Measurements from ENCODE around the gene ANKRD65.

DNA sequence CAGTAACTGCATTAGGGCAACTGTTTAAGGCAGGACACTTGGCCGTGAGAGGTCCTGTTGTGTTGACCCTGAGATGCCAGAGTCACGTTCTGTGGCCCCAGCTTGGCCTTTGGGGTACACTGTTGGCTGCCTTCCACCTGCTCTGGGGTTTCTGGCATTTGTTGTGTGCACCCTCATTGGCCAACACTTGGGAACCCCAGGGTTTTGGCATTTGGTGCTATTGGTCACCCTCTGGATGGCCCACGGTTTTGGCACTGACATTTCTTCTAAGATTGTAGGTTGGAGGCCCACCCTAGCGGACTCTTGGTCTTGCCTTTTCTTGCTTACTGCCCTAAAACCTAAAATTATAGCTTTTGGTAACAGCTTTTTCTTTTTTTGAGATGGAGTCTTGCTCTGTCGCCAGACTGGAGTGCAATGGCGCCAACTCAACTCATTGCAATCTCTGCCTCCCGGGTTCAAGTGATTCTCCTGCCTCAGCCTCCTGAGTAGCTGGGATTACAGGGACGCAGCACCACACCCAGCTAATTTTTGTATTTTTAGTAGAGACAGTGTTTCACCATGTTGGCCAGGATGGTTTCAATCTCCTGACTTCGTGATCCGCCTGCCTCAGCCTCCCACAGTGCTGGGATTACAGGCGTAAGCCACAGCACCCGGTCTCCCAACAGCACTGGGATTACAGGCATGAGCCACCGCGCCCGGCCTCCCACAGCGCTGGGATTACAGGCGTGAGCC, 9.9 kb upstream of the AURKAIP1 start:
- RAMPAGE, long total RNA: no peak
- RRBS: 100% methylated on average over 1 of the region's 17 CpGs

- RAMPAGE, long total RNA: no peak
- RRBS: no CpG with 5 or more reads among the region's 21 CpGs
These were observed 10.4 kb upstream of the AURKAIP1 start for GRCh38 chr1:1385490-1385801.

- RAMPAGE, long total RNA: no peak
- RRBS: 95% methylated on average over 19 of the region's 41 CpGs
These were observed 12.0 kb downstream of the CCNL2 start for GRCh38 chr1:1386984-1387680.

DNA sequence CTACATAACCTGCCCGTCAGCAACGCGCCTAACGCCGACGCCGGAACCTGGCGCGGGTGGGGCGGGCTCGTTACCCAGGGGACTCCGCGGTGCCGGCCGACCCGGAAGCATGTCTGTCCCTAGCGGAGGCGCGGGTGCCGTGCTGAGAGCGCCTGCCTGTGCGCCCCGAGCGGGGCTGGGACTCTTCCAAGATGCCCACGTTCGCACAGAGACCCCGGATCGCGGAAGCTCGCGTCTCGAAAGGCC, 231 bp upstream of the CCNL2 start:
- RAMPAGE, long total RNA: start-site peak on the plus strand centred at position 125 of the sequence, 53 bp wide, 123 and 50 reads in 2 replicates
- RRBS: 2% methylated on average over 15 of the region's 32 CpGs

DNA sequence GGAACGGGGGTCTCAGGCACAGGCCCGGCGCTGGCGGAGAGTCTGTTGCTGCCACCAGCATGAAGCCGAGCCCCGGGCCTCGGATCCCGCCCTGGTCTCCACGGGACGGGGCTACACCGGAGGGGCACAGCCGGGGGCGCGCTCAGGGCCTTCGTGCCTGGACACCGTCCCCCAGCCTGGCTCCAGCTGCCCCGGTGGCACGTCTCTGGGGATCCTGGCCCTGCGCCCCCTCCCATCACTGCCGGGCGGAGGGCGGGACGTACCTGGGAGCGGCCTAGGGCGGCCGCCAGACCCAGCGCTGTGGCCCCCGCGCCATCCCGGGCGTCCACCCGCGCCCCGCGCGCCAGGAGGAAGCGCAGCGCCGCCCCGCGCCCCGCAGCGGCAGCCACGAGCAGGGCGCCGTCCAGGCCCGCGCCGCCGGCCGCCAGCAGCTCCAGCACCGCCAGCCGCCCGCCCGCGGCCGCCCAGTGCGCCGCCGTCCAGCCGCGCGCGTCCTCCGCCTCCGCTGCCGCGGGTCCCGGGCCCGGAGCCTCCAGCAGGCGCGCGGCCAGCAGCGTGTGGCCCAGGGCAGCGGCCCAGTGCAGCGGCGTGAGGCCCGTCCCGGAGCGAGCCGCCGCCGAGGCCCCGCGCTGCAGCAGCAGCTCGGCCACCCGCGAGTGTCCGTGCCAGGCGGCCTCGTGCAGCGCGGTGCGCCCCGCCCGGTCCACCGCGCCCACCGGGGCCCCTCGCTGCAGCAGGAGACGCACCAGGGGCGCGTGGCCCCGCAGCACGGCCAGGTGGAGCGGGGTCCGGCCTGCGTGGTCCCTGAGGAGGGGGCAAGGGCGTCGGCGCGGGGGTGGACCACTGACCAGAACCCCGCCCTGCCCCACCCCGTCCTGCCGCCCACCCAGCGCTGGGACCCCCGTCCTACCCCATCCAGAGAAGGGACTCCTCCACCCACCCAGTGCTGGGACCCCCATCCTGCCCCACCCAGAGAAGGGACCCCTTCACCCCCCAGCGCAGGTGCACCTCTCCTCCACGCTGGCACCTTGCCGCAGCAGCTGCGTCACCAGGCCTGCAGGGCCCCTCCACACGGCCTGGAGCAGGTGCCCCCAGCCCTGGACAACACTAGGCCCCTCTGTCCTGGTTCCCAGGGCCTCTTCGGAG, 914 bp downstream of the ANKRD65 start:
- RAMPAGE, long total RNA: no peak
- RRBS: 9% methylated on average over 75 of the region's 123 CpGs

GRCh38 chr1:1420993-1422028, at the start of gene ANKRD65:
Gene ANKRD65 (minus strand): TSS chr1:1421276.
- RAMPAGE, long total RNA: no peak
- RRBS: no CpG with 5 or more reads among the region's 21 CpGs

DNA sequence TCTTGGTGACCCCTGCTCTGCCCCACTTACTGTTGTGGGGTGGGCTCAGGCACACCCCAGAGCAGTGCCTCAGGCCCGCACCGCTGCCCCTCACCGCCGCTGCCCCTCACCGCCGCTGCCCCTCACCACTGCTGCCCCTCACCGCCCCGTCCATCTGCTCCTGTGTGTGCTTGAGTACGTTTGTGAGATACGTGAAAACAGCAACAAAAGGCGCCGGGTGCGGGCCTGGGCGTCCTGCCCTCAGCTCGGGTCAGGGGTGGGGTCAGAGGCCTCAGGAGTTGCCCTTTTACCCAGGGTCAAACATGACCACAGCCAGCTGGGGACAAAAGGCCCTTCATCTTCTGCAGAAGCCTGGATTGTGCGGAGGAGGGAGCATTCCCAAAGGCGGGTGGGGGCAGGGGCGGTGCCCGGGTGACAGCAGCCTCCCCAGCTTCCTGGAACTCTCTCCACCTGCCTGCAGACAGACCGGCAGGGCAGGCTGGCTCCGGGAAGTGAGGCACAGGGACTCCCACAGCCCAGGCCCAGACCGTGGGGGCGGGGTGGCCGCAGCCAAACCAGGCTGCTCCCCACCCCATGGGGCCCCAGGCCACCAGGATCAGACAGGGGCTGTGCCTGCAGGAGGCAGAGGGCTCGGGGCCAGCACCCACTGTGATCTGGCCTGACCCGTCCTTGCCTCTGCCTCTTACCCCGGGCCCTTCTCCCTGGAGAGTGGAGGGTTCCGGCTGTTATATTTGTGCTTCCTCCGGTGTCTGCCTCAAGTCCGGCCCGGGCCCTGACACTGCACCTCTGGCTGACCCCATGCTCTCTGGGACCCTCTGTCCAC, 2.3 kb upstream of the VWA1 start:
- RAMPAGE, long total RNA: no peak
- RRBS: 8% methylated on average over 3 of the region's 31 CpGs

DNA sequence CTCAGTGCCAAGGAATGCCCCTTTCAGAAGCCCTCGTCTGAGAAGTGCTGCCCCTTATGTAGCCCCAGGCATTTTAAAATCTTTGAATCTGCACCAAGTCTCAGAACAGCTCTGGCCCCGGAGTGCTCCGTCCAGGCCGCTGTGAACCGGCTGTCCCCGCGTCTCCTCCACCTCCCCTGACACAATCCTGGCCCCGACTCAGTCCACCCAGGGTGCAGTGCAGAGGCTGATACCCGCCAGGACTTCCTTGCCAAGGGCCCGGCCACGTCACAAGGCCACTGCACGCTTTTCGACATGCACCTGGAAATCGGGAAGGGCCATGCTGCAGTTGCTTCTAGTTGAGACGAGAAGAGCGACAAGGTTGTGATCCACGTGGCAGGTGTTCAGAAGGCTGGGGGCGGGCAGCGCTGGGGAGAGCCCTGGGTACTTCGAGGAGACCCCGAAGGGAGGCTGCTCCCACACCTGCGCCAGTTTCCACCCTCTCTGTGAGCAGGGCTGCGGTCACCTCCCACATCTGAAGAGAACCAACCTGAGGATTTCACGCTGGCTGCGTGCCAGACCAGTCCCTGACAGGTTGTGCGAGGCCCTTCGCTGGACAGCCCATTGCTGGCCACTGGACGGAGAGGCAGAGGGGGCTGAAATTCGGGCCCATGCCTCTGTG, 6.7 kb downstream of the VWA1 start:
- RAMPAGE, long total RNA: no peak
- RRBS: 57% methylated on average over 5 of the region's 29 CpGs

- RAMPAGE, long total RNA: no peak
- RRBS: no CpG with 5 or more reads among the region's 26 CpGs
These were observed 18.3 kb downstream of the ATAD3B start for GRCh38 chr1:1489813-1490398.

DNA sequence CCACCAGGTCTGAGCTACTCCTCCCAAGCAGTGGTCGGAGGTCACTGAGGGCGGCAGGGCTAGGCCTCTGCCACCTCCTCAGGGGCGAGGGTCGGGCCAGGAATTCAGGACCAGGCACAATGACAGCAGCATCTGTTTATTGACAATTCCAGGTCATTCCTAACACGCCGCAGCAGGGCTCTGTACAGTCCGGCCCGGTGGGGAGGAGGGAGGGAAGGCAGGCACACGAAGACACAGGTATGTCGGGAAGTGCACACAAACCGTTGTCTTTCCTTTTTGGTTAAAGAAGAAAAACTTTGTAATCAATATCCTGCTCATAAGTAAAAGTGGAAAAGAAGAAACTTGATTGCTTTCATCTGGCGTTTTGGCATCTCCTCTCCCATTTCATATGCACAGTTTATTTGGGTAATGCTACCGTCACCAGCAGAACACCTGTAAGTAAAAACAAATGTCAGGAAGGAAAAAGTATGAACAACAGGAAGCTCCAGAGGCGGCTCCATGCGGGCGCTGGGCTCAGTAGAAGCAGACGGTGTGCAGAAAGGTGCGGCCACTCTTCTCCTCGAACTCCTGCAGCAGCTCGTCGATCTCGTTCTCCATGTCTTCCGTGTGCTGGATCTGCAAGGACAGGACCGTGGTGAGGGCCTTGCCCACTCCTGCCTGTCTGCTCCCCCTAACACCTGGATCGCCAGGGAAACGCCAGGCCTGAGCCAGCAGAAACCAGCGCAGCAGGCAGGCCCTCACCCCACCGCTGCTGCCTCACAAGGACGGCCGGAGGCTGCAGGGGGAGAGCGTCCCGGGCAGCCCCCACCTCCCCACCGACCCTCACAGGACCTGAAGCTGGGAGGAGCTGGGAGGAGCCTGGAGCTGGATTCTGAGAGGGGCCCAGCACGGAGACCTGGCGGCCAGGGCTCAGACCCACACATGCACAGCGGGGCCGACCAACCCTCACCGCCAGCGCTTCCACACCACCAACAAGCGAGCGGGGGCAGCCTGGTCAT, 1.4 kb upstream of the TMEM240 start:
- RAMPAGE, long total RNA: no peak
- RRBS: no CpG with 5 or more reads among the region's 41 CpGs

- RAMPAGE, long total RNA: no peak
- RRBS: 27% methylated on average over 2 of the region's 36 CpGs
These were observed 1.1 kb upstream of the MIB2 start for GRCh38 chr1:1613845-1614856.

GRCh38 chr1:1628614-1629366, 3.2 kb upstream of the MMP23B start:
- RAMPAGE, long total RNA: no peak
- RRBS: 60% methylated on average over 16 of the region's 52 CpGs

DNA sequence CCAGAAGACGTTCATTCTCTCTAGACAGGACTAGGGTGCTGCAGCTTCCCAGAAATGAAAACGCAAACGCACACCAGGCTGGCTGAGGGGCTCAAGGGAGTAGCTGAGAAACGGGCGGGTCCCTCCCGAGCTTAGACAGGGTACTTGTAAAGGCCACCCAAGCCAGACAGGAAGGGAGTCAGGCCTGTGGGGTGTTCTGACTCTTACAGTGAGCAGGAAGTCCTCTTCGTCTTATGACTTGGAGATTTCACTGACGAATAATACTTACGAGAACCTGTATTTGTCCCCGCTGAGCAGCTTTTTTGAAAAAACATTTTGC, 11.0 kb upstream of the CDK11B start:
- RAMPAGE, long total RNA: no peak
- RRBS: no CpG with 5 or more reads among the region's 10 CpGs

DNA sequence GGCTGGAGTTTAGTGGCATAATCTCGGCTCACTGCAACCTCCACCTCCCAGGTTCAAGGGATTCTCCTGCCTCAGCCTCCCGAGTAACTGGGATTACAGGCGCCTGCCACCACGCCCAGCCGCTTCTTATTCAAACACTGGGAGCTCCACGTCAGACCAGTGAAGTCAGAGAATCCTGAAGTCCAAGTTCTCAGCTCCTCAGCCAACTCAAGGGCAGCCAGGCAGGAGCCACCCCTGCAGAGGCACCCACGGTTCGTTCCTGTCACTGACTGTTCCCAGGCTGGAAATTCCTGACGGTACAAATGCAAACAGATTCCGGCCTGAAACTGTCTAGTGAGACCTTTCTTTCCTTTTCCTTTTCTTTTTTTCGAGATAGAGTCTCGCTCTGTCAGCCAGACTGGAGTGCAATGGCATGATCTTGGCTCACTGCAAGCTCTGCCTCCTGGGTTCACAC, 11.7 kb downstream of the SLC35E2B start:
- RAMPAGE, long total RNA: no peak
- RRBS: no CpG with 5 or more reads among the region's 12 CpGs

DNA sequence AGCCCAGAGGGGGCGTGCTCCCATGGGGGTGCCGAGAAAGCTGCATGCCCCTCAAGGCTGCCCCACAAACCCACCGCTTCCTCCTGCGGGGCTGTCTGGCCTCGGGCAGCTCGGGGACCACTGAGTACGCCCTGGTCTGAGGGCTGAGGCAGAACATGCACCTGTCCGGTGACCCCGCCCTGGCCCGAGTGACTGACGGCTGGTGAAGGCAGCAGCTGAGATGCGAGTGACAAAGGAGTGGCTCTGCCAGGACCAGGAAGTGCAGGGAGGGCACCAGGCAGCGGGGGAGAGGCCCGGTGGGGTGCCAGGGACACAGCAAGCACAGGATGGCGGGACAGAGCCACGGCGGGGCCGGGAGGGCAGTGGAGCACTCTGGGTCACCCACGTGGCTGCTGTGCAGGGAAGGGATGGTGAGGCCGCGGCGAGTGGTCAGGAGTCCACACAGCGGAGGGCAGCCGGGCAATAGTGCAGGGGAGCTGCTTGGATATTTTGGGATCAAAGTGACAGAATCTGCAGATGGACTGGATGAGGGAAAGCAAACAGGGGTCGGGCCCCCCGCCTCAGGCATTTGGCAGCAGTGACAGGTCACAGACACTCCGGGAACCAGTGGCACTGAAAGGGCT, 18.5 kb downstream of the NADK start:
- RAMPAGE, long total RNA: no peak
- RRBS: 90% methylated on average over 9 of the region's 27 CpGs

- RAMPAGE, long total RNA: no peak
- RRBS: 2% methylated on average over 7 of the region's 23 CpGs
These were observed 709 bp downstream of the NADK start for GRCh38 chr1:1777433-1778088.

GRCh38 chr1:1833220-1833973, 55.1 kb upstream of the NADK start:
- RAMPAGE, long total RNA: no peak
- RRBS: no CpG with 5 or more reads among the region's 16 CpGs

DNA sequence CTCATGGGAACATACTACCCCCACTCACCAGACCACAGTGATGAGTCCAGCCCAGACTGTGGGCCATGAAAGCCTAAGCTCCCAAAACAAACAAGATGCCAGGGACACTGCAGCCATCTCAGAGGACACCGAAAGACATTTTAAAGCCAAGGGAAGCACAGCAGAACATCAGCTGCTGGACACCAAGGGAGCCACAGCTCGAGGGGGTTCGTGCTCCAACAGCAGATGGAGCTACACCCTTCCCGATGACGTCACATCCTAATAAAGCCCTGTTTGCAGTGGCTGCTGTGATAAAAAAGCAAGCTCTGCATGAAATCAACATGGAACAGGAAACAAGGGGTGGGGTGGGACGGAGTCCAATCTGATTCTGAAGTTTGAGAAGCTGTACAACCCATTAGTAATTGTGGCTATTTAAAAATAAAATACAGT, 32.3 kb downstream of the GNB1 start:
- RAMPAGE, long total RNA: no peak
- RRBS: no CpG with 5 or more reads among the region's 6 CpGs

- RAMPAGE, long total RNA: no peak
- RRBS: 11% methylated on average over 4 of the region's 33 CpGs
These were observed 14.4 kb downstream of the CFAP74 start for GRCh38 chr1:1988907-1989858.

DNA sequence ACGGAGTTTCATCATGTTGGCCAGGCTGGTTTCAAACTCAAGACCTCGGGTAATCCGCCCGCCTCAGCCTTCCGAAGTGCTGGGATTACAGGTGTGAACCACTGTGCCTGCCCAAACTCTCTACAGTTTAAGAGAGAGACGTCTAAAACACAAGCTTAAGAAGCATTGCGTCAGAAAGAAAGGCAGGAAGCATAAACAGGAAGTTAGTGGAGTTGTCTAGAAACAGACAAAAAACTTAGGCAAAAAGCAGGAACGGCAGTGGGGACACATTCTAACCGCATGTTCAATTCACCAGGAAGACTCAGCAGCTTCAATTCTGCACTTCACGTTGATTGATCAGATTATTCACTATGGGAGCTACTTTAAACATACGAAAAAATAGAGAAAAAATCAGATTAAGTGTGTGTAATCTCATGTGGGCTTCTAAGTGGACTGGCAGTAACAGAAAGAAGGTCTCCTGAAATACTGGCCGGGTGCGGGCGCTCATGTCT, 7.4 kb downstream of the CFAP74 start:
- RAMPAGE, long total RNA: no peak
- RRBS: no CpG with 5 or more reads among the region's 14 CpGs